Iris pigment epithelial cell (primary cell): ENCODE results near the genes FURIN, HDDC3 and FAM174B.

DNA sequence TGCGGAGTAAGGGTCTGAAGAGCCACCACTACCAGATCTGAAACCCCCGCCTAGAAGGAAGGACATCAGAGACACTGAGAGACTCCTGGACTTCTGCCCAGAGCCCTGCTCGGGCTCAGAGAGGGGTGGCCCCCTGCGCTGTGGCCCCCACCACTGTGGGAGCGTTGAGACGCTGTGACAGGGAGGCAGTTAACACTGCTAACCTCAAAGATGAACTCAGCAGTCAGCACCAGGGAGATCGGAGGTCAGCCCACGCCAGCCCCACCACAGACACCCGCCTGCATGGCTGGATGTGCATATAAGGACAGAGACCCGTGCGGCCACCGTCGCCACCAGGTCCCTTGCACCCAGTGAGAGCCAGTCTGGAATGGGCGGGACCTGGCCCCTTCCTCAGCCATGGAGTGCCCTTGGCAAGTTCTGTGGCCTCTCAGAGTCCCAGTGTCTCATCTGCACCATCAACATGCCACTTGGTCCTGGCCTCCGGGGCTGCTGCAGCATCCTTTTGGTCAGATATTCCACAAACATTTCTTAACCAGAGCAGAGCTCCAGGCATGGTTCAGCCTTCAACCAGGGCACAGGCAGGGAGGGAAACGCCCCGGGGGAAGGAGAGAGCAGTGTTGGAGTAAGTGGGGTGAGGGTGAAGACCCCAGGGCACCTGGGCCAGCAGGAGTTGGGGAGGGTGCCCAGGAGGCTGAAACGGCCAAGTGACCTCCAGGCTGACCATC, 48.5 kb upstream of the FURIN start:
- RRBS: no CpG with 5 or more reads among the region's 18 CpGs

GRCh38 chr15:90836233-90836903, 32.0 kb upstream of the FURIN start:
- RRBS: no CpG with 5 or more reads among the region's 8 CpGs

GRCh38 chr15:90867988-90868900, at the start of gene FURIN:
TSS of gene FURIN (plus strand) at chr15:90868588.
- RRBS: no CpG with 5 or more reads among the region's 13 CpGs

DNA sequence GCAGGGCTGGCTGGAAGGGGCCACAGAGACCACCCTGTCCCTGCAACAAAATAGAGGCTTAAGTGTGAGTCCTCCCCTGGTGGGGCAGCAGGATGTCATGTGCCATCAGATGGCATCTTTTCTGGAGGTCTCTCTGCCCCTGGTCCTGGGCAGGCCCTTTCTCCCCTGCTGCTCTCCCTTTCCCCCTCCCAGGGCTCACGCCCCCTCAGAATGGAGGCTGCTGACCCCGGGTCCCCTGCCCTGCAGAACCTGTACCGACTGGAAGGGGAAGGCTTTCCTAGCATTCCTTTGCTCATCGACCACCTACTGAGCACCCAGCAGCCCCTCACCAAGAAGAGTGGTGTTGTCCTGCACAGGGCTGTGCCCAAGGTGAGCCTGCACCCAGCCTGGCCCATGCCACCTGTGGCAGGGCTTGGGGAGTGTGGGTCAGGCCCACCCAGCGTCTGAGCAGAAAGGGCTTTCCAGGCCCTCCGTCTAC, 7.0 kb downstream of the FES start:
- RRBS: no CpG with 5 or more reads among the region's 6 CpGs

GRCh38 chr15:90903673-90904251, 660 bp downstream of the MAN2A2 start:
- RRBS: no CpG with 5 or more reads among the region's 9 CpGs

DNA sequence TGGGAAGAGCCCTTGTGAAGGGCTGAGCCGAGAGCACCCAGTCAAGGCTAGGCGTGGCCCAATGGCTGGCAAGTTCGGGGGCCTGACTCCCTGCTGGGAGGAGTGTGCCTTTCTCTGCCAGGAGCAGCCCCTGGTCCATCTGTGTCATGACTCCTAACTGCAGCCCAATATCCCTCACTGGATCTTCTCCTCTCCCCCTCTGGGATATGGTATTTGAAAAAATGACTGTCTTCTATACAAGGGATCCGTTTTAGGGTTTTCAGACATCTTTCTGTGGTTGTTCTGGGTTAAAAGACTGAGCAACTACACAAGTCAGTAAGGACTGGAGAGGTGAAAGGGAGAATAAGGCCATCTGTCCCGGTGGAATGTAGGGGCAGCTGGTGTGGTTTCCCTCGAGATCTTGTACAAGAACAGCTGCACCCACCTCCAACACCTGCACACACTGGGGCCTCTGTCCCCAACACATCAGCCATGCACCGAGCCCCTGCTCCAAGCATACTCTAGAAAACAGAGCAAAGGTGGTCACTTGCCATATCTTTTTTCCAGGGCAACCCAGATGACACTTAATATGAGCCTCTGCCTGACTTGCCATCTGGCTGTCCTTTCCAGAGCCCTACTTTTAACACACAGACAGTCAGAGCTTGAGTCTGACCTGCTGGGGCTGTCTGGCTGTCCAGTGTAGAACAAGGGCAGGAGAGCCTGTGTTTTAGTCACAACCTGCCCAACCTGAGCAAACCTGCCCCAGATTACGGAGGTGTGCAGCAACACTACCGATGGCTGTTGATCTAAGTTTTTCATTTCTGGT, 12.1 kb downstream of the MAN2A2 start:
- RRBS: no CpG with 5 or more reads among the region's 9 CpGs

DNA sequence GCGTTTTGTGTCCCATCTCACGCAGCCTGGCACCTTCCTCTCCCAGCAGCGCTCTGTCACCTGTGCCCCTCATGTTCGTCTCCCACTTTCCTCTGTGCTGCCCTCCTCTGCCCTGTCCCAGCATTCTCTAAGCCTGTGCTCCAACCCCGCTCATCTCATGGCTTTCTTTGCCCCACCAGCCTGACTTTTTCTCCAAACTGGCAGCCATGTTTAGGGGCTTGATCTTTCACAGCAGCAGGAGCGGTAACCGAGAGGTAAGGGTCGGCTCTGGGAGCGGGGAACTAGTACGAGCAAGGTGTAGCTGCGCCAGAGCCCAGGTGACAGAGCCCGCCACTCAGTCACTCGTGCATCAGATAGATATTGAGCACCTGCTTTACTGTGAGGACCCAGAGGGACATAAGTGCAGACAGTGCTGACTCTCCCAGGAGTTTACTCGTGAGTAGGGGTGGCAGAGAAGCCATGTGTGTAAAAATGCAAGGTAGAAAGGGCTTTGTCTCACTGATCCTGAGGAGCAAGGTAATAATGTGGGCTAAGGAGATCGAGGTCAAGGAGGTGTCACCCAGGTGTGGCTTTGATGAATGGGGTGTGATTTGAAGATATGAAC, 13.4 kb downstream of the MAN2A2 start:
- RRBS: no CpG with 5 or more reads among the region's 15 CpGs

- RRBS: 2% methylated on average over 10 of the region's 32 CpGs
Observed at GRCh38 chr15:90932425-90932976, at the start of gene HDDC3. TSS of gene HDDC3 (minus strand) at chr15:90932549.

- RRBS: no CpG with 5 or more reads among the region's 16 CpGs
Observed at GRCh38 chr15:90955492-90955926, 825 bp downstream of the RCCD1 start.

DNA sequence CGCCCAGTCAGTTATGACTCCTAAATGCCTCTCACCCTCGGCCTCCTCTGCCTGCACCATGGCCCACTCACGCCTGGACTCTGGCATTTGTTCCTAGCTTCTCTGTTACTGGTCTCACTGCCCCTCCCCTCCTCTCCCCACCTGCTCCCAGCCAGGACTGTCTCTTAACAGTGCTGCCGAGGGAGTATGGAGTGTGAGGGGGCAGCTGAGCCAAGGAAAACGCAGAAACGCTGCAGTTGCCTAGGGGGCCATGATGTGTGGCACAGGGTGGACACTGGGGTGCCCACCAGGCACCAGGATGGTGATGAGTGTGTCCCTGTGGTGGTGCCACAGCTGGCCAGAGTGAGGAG, 3.1 kb downstream of the RCCD1 start:
- RRBS: no CpG with 5 or more reads among the region's 6 CpGs

GRCh38 chr15:91055861-91056474, 33.6 kb upstream of the VPS33B start:
- RRBS: 0% methylated on average over 4 of the region's 13 CpGs

DNA sequence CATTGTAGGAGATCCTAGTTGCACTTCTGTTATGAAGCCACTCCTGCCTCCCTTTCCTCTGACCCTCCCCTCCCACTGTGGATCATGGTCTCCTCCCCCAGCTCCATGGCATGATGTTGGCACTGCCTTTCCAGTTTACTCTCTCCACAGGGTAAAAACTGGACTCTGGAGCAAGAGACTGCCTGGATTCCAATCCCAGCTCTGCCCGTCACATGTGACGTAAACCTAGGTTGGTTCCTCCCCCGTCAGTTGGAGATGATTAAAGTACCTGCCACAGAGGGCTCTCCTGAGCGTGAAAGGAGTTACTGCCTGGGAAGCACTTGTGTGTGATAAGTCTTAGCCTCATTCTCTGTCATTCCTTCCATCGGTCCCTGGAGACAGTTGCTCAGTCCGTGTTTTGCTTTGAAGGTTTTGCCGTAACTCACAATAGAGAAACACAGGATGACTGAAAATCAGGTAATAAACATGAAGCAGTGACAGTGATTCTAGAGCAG, 21.8 kb downstream of the SLCO3A1 start:
- RRBS: no CpG with 5 or more reads among the region's 7 CpGs

GRCh38 chr15:91946503-91947234, 93.2 kb downstream of the SLCO3A1 start:
- RRBS: no CpG with 5 or more reads among the region's 12 CpGs

GRCh38 chr15:91947740-91948927, 94.6 kb downstream of the SLCO3A1 start:
- RRBS: no CpG with 5 or more reads among the region's 19 CpGs

- RRBS: no CpG with 5 or more reads among the region's 6 CpGs
Observed at GRCh38 chr15:92074624-92075118, 221.2 kb downstream of the SLCO3A1 start.

DNA sequence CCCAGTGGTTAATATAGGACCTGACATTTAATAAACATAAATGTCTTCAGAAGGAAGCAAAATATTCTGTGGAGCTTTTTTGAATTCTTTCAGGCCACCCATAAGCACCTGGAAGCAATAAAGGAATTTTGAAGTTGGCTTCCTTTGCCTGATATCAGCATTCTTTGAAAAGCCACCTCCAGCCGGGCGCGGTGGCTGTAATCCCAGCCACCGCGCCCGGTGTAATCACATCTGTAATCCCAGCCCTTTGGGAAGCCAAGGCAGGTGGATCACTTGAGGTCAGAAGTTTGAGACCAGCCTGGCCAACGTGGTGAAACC, 251.2 kb downstream of the SLCO3A1 start:
- RRBS: no CpG with 5 or more reads among the region's 7 CpGs

DNA sequence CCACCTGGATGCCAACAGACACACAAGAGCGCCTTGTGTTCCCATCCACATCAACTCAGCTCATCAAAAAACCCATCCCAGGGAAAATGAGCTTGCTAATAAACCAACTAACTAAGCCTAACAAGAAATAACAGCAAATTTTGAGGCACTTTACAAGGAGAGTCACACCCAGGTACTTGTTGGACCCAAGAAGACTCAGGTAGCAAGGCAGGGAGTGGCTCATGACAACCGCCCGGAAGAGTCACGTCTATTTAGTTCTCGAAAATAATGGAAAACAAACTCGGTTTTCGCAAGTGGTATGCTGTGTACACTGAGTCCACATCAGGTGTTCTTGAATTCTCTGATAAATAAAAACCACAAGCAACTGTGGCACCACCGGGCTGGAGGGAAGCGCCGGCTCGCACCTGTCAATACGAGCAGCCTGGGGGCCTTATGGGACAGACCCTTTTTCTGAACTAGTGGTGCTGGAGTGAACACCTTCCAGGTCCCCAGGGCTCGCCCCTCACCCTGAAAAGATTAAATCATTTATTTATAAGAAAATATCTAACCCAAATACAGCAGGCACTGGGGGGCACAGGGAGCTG, 40.4 kb downstream of the FAM174B start:
- RRBS: no CpG with 5 or more reads among the region's 13 CpGs

DNA sequence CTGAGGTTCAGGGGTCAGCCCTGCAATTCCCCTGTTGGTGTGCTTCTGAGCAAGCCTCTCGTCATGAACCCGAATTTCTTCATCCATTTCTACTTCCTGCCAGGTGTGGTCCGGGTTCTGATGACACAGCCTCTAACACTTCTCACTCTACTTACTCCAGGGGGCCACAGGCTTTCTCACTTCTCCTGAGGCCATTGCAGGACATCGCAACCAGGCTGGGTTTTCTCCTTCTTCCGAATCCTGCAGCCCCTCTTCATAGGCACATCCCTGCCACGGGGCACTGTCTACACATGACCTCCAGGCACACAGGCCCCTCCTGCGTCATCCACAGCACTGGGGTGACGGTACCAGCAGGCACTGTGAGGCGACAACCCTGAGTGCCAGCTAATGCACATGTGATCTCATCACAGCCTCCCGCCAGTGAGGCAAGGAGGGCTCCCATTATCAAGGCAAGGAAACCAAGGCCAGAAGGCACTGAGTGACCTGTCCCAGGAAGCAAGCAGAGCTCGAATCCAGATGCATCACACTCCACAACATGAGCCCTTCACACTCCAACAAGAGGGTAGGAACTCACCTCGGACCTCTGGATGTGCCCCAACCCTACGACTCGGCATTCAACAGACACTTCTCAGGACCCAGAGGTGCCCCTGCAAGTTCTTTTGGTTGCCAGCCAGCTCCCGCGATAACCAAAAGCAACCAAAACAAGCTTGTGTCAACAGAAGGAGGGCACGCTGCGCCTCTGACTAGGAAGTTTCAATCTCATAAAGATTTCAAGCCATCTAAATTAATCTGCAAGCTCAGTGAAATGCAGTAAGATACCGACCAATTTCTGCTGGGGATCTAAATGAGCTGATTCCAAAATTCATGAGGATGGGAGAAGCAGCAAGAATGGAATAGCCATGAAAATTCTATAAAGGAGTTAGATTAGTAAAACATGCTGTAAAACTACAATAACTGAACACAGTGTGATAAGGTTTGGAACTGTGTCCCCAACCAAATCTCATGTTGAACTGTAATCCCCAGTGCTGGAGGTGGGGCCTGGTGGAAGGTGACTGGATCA, 16.7 kb downstream of the FAM174B start:
- RRBS: no CpG with 5 or more reads among the region's 19 CpGs

DNA sequence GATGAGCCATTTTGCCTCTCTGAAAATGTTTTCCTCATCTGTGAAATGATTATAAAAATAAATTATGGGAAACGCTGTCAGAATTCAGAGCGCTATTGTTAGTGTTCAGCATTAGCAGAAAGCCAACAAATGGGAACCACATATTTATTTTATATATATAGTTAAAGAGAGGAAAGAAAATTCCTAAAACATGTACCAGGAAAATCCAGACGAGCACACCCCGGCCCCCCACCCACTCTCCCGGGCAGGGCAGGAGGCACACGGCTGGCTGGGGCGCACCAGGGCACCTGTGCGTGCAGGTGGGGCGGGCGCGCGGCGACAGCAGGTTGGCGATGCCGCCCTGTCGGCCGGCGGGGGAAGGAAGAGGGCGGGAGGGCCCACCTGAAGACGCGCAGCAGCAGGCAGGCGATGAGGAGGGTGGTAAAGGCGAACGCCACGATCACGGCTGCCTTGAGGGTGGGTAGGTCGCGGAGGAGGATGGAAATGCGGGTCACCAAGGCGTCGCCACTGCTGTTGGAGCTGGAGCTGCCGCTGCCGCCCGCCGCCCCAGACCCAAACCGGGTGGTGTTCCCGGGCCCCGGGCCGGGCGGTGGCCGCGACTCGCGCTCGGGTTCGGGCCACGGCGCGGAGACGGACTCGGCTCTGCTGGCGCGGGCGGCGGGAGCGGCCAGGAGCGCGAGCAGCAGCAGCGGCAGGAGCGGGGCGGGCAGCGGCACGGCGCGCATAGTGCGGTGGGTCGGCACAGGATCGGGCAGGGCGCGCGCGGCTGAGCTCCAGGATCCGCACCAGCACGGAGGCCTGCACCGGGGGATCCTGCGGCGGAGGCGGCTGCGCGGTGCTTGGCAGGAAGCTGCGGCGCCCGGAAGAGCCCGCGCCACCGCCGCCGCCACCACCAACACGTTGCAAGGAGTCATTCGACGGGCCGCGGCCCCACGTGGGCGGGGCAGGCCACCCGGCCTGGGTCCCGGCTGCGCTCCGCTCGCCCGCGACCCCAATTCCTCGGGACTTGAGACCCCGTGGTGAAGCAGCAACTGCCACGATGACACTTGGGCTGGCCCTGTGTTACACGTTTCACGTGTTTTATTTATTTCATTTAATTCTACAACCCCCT, at the start of gene FAM174B:
Gene FAM174B, minus strand, starts transcription at position 841 of the 1,111 bp plus-strand sequence.
- RRBS: 2% methylated on average over 19 of the region's 107 CpGs

DNA sequence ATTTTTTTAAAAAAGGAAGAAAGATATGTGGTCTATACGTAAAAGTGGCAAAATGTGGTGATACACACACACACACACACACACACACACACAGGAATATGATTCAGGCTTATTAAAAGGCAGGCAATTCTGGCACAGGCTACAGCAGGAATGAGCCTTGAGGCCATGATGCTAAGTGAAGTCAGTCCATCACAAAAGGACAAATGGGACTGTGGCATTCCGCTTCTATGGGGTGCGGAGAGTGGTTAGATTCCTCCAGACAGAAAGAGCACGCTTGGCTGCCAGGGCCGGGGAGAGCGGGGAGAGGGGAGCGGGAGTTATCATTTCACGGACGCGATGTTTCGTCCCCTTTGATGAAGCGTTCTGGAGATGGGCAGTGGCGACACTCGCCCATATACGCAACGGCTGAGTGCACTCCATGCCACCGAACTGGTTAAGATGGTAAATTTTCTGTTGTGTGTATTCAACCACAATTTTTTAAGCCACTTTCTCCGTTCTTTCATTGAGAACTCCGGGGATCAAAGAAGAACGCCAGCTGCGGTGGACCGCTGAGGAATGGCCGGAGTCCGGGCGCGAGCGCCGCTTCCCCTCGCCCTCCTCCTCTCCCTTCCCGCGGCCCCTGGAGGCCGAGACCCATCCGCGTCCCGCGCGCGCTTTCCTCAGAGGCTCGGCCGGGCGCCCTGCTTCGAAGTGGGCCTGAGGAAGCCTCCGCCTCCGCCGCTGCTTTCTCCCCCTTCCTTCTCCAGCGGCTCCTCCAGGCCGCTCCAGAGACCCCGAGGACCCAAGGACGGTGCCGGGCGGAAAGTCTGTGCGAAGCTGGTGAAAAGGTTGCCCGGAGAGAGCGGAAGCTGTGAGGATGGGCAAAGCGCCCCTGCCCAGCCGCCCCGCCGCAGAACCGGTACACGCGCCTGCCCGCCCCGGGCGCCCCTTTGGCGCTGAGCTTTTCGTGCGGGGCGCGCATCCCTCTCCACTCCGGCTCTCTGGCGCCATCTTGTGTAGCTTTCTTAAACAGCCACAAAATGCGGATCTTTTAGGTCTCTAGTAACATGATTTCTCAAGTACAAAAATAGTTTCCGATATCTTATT, 58.8 kb upstream of the FAM174B start:
- RRBS: 7% methylated on average over 28 of the region's 73 CpGs